ENCODE measurements around the genes SCAND3, OR2J1 and OR2J2.

GRCh38 chr6:28586892-28587685 is at the start of gene SCAND3:
SCAND3 (minus strand) TSS chr6:28587298.
- PRO-cap = no peak
- RAMPAGE, long total RNA = no peak

DNA sequence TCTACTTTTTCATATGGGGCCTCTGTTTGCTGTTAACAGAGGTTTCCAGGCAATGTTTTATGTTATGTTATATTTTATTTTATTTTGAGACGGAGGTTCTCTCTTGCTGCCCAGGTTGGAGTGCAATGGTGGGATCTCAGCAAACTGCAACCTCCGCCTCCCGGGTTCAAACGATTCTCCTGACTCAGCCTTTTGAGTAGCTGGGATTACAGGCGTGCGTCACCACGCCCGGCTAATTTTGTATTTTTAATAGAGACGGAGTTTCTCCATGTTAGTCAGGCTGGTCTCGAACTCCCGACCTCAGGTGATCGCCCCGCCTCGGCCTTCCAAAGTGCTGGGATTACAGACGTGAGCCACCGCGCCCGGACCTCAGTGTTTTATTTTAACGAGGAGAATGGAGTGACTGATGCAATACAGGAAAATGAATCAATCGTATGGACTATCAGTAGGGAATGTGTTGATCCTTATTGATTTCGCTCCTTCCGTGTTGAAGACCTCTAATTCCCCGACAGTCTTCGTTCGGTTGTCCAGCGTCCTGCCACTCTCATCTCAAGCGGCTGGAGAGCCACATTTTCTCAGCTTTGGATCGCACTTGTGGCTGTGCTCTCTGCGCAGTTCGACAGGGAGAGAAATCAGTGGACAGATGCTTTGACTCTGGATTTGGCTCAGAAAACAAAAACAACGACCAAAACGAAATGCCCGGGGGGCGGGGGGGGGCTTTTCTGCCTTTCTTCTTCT is 166.3 kb downstream of the TRIM27 start:
- PRO-cap = no peak
- RAMPAGE, long total RNA = no peak

- PRO-cap = no peak
- RAMPAGE, long total RNA = no peak
Measured at GRCh38 chr6:28776916-28777293, 146.9 kb downstream of the TRIM27 start.

GRCh38 chr6:28811883-28812304 is 111.9 kb downstream of the TRIM27 start:
- PRO-cap = no peak
- RAMPAGE, long total RNA = no peak

GRCh38 chr6:28838093-28838456 is 85.7 kb downstream of the TRIM27 start:
- PRO-cap = no peak
- RAMPAGE, long total RNA = no peak

DNA sequence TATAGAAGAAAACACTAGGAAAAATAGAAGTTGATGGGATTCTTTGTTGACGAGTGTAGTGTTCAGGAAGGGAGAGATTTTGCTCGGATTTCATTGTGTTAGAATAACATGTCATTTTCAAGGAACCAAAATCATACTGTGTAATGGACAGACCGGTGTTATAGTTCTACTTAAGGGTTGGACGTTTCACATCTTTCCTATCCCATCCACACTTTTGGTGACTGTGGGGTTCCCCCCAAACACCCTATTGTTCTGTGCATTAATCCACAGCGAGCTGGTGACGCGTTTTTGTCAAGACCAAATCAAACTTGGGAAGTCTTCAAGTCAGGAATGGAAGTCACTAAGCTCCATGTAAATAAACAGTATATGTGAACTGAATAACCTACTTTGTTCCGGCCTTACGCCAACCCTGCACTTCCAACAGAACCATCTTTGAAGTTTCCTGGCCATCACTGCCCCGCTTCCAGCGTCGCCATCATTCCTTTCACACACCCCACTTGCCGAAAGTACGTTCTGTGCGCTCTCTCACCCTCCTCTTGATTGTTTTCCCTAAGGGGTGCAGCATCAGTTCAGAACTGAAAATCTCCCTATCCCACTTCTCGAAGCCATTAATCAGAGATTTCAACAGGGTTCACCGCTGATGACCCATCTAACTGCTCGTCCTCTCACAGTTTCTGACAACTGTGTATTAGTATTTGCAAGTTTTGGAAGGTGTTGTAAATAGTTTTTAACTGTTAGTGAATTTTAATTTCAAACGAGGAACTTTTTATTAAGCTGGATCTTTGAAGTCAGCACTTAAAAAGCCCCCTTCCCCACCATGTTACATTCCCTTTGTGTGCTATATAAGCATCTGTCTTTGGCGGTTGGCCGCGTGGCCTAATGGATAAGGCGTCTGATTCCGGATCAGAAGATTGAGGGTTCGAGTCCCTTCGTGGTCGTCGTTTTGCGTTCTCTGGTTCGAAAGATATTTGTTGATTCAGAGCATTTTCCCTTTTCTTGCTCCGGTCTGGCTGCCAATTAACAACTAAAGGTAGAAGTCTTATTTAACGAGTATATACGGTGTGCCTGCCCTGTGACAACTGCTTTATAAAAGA is 42.9 kb downstream of the TRIM27 start:
- PRO-cap = no peak
- RAMPAGE, long total RNA = no peak

- PRO-cap = no peak
- RAMPAGE, long total RNA = no peak
Measured at GRCh38 chr6:28921732-28922476, 1.9 kb downstream of the TRIM27 start.

GRCh38 chr6:29099291-29099653 is at the start of gene OR2J1:
OR2J1 (plus strand) TSS chr6:29099490.
- PRO-cap = no peak
- RAMPAGE, long total RNA = no peak

DNA sequence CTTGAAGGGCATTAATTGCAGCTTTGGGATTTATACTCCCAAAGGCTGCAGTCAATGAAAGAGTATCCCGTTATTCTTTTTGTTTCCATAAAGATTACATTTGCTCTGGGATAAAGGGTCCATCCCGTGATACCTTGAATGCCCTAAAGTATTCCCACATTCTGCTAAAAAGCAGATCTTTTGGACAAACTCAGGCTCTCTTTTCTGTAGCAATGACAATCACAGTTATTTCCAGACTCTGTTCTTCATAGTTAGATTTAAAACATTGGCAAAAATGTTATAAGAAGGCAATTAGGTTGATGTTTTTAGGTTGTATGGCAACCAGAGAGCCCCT is at the start of gene OR2J2:
OR2J2 (plus strand) TSS at position 207 of the 334 bp plus-strand sequence.
- PRO-cap = no peak
- RAMPAGE, long total RNA = no peak

DNA sequence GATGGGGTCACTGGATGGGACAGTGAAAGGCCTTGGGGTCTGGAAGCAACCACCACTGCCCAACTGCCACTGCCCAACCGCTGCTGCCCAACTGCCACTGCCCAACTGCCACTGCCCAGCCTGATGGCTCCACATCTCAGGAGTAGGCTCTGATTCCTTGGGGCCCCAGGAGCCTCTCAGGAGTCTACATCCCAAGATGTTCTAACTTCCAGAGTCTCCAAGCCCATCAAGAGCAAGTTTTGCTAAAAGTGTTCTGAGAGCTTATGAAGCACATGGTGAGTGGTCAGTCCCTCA is 20.9 kb upstream of the OR2I1P start:
- PRO-cap = no peak
- RAMPAGE, long total RNA = no peak

DNA sequence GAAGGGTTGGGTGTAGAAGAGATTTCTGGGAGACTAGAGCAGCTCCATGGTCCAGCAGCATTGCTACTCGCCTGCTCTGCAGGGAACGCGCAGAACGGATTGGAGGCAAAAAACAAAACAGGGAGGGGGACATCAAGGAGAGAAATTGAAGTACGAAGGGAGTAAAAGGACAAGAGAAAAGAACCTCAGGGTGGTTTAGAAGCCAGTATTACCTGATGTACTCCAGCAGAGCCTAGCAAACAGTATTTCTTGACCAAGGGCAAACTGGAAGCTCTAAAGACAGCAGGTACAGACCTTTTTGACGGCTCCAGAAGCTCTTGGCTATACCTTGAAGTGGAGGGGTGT is 615 bp upstream of the GABBR1 start:
- PRO-cap = no peak
- RAMPAGE, long total RNA = no peak

GRCh38 chr6:29726553-29727504 is 3.6 kb downstream of the HLA-F start:
- PRO-cap = no peak
- RAMPAGE, long total RNA = no peak

GRCh38 chr6:29748874-29749686 is 25.8 kb downstream of the HLA-F start:
- PRO-cap = no peak
- RAMPAGE, long total RNA = no peak

DNA sequence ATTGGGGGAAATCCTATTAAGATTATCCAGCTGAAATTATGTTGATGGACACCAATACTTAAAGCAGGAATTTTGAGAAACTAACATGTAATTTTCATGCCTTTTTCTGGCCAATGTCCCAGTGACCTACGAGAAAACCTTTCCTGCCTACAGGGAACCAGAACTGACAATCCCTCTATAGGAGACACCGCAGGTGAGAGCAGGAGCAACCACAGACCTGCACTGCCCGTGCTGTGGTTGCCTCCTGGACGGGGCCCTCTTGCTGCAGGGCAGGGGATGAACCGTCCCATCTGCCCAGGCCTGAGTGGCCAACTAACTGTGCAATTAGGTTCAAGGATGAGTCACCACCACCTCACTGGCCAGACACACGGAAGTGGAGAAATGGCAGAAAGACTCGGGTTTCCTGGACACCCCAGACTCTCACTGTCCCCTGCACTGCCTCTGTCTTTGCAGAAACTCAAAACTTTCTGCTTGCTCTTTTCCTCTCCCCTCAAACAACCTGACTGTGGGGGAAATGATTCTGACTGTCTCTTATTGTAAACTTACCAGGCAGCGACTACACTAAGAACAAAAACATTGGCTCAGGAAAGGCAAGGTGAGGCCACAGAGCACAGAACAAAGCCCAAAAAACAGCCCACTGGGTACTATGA is 13.8 kb upstream of the HLA-G start:
- PRO-cap = no peak
- RAMPAGE, long total RNA = no peak

- PRO-cap = no peak
- RAMPAGE, long total RNA = no peak
Measured at GRCh38 chr6:30101949-30102819, 10.7 kb downstream of the TRIM31 start.

DNA sequence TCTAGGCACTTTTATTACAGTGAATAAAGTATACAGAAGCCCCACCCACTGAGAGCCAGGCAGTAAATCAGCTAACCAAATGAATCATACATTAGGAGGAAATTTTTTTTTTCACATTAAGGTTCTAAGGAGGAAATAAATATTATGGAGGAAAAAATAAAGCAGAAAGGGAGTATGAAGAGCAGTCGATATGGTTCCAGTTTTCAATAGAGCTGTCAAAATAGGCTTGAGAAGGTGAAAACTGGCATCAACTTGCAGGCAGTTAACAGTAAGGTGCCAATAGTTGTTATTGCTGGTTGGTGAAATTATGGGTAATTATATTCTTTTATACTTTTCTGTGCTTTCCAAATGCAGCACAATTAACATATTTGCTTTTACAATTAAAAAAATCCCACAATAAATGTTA is 9.9 kb upstream of the TRIM31 start:
- PRO-cap = no peak
- RAMPAGE, long total RNA = no peak

DNA sequence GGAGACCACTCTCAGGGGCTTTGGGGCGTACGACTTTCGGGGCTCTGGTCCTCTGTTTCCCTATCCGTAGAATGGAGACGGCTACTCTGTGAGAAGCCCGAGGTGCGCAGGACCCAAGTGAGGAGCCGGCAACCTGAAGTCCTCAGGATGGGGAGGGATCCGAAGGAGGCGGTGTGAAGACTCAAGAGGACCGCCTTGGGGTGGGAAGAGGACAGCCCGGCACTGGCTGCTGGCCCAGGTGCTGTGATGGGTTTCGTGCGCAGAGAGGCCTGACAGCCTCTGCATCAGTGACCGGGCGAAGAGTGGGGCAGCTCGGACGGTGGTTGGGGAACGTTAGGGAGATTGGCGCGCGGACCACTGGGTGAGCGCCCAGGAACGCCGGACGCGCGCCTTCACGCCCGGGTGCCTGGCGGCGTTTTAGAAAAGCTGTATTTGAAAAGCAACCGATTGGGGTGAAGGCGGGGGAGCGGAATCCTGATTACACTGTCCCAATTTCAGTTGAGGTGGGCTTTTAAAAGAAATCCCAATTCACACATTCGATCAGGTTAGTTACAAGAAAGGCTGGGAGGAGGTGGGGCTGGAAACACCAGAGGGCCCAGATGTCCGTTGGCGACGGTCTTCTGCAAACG is 8.7 kb upstream of the TRIM40 start:
- PRO-cap = no peak
- RAMPAGE, long total RNA = no peak

- PRO-cap = no peak
- RAMPAGE, long total RNA = no peak
Measured at GRCh38 chr6:30156028-30156650, 4.9 kb downstream of the TRIM10 start.

DNA sequence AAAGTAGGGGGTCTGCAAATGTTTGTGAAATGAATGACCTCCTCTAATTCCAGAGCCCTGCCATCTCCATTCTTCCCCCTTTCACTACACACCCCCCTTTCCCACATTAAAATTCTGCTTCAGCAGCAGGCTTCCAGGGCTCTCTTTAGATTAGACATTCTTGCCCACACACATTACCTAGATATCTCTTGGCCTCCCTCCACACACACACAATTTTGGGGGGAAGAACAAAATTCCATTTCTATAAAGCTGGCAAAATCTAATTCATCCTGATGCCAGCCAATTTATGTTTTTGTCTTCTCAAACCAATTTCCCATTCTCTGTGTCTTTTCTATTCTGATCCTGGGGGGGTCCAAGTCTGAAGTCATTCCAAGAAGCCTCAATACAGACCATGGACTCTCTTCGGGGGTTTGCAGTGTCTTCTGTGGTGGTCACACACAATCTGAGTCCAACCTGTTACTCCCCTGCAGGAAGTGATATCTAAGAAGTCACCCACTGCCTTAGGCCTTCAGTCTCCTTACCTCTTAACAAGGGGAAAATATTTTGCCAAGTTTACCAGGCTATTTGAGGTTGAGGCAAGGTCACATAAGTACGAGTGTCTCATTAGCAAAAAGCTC is 2.0 kb downstream of the TRIM26 start:
- PRO-cap = no peak
- RAMPAGE, long total RNA = no peak

DNA sequence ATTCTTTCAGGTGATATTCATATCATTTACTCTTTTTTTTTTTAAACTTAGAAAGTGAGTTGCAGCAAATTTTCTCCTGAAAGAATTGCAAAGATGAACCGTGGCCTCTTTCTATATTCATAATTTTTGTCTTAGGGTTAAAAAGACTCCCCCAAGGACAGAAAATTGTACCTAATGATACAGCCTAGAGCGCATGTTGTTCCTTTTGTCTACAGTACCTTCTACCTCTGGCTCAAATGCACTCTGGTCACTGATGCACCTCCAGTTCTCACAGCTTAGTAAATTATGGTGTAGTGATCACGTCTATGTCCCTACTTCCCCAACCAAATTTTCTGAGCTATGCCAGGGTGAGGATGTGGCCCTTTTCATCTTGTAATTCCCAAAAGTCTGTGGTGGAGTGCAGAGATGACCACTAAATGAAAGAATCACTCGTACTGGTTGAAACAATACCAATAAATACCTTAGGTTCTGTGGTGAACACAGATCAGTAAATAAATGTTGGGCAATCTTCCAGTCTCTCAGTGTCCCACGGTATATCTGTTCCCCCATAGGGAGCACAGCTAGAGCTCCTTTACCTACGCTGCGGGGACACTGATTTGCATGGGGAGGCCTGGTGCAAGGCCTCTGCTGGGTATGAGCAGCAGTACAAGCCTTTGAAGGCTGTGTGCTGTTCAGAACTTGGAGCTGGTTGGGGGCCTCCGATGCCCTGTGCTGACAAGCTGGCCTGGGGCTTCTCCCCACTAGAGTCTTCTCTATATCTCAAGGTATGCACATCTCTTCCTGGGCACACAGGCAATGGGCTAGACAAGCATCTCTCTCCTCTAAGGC is 20.6 kb upstream of the TRIM39 start:
- PRO-cap = no peak
- RAMPAGE, long total RNA = no peak

Measured in spinal cord (tissue), 3 donors.